HT-29 (cell line): ENCODE measurements around a stretch of chr19.

- RAMPAGE, long total RNA: no peak
Measured at GRCh38 chr19:18433068-18434126, 4.5 kb downstream of the ISYNA1 start.

DNA sequence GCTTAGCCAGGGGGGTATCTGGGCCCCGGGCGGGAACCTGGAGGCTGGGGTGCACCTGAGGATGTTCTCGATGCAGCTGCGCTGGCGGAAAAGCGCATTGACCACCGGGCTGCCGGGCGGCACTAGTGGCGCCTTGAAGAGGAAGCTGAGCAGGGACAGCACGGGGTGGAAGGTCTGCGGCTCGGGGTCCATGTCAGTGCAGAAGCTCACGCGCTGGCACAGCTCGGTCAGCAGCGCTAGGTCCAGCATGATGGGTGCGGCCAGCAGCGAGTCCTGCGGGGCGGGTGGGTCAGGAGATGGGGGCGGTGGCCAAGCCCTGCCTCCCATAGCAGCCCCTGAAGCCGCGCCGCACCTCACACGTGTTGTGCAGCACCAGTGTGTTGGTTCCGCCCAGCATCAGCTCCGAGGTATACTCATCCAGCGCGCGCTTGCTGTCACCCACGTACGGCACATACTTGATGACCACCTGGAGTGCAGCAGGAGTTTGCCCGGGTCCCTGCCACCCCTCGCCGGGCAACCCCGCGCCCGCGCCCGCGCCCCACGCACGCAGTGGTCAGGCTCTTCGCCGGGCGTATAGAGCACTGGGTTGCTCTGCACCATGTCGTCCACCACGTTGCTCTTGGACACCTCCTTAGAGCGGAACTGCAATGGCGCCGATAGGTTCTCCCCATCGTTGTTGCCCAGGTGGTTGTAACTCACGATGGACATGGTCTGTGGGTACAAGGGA is 2.6 kb downstream of the ISYNA1 start:
- RAMPAGE, long total RNA: no peak

DNA sequence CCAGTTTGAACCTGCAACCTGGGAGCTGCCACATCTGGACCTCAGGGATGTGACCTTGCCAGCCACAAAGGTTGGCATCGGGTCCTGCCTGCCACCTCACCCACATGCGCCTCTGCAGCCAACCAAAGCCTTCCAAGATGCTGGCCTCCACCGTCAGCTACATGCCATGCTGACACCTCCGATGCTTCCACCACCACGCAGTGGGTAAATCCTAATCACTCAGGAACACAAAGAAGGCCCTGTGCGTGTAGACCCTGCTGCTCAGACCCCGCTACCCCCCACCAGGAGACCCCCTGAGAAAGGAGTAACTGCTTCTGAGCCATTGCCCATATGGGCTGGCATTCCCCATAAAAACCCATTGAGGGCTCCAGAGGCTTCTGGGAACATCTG is 35.0 kb downstream of the ELL start:
- RAMPAGE, long total RNA: no peak

DNA sequence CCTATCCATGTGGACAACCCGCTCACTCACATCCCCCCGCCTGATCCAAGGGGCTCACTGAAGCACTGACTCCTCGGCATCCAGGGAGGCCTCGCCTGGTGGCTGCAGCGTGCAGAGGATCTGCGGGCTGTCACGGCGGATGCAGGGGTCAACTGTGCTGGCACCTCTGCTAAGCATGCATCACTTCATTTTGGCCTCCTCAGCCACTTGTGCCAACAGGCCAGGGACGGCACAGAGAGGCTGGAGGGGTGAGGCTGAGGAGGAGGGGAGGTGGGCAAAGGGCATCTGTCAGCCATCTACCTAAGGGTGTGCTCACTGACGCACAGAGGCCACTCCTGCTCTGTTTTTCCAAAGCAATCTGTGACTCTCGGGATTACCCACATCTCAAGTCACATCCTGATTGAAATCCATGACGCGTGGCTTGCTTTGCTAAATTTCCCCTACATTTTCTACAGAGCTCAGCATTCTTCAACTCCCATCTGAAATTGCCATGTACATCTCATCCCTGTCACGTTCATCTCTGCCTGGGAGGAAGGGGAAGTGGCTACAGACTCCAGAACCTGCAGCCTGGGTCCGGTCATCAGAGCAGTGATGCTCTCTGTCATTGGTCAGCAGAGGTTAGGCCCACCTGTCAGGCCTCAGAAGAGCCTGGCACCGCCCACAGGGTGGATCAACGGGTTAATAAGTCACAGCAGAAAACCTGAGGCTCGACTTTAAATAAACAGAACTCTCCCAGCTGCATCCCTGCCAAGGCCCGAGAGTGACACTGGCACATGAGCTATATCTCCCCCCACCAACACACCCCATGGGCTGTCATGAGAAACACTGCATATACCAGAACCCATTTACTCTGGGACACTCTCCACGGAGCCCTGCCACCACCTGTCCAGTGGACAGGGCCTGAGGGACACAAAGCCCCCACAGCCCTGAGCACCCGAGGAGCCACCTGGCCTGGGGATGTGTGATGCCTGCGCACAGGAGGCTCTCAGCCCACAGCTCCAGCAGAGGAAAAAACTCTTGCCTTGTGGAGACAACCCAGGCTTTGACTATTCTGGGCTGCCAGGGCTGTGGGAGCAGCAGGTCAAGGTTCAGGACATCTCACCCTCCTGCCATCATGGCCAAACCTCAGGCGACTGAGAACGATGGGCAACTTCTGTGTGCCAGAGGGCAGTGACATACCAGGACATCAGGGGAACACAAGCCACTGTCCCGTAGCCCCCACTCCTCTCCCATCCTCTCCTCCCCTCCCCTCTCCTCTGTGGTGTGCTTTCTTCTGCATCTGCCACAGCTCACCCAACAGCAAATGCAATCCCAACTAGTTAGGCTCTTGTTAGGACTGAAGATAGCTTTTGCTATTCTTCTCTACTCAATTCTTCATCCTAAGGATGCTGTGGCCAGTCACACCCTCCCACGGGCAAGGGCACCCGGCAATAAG is 17.4 kb downstream of the ELL start:
- RAMPAGE, long total RNA: no peak

DNA sequence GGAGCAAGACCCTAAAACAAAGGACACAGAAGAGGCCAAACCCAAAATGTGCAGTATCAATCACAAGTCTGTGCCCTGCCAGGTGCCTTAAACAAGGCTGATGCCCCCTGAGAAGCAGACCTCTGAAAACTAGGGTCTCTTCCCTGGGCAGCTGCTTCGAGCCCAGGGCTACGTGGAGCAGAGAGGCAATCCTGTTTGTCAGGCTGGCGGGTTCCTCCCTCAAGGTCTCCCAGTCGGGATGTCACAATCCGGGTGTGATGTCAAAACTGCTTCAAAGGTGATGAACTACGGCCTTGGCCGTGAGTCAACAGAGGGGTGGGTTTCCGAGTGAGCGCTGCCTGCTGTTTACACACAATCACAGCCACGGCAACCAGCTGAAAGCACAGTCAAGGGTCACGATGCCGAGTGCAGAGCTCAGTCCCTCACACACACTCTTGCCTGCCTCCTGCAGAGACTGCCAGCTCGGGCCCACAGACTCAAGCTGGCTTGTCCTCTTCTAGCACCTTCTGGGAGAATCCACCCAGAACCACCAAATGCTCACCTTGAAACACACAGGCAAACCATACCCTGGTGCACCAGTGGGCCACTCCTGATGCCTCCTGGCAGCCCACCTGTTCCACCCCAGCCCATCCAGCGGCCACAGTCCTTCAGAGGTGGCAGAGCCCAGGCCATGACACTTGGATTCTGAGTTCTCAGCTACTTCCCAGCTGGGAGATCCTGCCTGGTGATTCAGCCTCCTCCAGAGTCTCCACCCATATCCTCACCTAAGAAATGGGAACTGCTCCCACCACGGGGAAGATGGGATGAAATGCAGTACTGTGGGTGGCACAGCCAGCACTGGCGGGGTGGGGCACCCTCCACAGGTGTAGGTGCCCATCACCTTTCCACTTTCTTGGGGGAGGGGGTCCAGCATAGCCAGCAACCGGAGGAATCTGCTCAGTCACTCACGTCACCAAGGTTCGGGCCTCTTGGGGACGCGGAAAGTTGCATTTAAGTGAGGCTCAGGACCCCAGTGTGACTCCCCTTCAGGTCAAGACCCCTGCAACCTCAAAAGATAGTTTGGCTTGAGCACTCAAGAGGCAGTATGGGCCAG is 6.8 kb downstream of the ELL start:
- RAMPAGE, long total RNA: no peak

- RAMPAGE, long total RNA: no peak
Measured at GRCh38 chr19:18541434-18542189, 1.8 kb downstream of the FKBP8 start.

GRCh38 chr19:18542359-18542662 is 1.1 kb downstream of the FKBP8 start:
- RAMPAGE, long total RNA: no peak

- RAMPAGE, long total RNA: no peak
Measured at GRCh38 chr19:18576538-18577471, 5.1 kb downstream of the UBA52 start.

DNA sequence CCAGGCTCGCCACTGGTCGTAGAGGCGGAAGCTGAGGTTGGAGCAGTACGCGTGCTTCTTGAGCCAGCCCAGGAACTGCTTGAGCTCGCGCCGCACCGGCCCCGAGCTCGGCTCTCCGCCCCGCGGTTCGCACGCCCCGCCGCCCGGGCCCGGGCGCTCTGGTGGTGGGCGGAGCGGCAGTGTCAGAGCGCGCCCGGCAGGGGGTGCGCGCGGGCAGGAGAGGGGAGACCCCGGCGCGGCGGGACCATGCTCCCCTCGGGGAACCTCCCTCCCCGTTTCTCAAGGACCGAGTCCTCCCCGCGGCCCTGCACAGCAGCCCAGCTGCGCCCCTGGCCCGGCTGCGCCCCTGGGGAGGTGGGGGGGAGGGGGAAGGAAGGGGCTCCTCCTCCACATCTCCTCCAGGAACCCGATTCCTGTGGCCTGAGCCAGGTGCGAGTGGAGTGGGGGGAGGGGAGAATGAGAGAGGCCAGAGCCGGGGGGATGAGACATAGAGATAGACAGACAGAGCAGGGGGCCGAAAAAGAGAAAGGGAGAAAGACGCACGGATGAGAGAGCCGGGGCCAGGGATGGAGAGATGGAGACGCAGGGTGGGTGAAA is 5.8 kb downstream of the REX1BD start:
- RAMPAGE, long total RNA: no peak

DNA sequence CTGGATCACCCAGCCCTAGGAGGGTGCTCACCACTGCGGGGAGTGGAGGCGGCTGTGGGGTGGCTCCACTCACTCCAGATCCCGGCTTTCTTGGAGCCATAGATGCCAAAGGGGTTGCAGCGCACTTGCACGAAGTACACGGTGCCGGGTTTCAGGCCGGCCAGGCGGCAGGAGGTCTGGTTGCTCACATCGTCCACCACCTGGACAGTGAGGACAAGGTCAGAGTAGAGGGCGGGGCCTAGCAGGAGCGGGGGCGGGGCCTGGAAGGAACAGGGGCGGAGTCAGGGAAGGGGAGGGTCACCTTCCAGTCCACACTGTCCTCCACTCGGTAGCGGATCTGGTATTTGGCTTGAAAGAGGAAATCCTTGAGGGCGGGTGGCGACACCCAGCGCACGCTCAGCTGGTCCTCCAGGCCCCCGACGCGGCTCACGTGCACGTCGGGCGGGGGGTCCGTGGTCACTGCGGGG is 8.0 kb downstream of the REX1BD start:
- RAMPAGE, long total RNA: no peak

GRCh38 chr19:18629446-18630176 is 7.2 kb upstream of the KLHL26 start:
- RAMPAGE, long total RNA: no peak

DNA sequence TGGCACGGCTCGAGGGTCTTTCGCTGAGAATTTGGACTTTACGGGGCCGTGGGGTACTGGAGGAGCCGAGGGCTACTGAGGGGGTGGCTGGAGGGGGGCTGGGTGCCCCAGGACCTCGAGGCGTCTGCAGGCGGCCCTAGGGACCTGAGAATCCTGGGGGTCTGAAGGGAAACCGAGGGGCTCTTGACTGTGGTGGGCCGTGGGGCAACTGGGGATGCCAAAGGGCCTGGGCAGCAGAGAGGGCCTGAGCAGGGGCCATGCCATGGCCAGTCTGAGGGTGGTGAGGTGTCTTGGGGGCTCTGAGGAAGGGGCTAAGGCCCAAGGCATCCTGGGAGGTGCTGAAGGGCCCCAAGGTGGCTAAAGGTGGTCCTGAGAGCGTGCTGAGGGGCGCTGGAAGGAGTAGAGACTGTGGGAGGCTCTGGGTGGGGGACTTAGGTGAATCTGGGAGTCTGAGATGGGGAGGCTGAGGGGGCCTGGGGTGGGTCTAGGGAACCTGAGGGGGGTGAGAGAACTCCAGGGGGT is 465 bp downstream of the KLHL26 start:
- RAMPAGE, long total RNA: no peak

- RAMPAGE, long total RNA: no peak
Measured at GRCh38 chr19:18700204-18701724, 17.3 kb downstream of the CRTC1 start.

DNA sequence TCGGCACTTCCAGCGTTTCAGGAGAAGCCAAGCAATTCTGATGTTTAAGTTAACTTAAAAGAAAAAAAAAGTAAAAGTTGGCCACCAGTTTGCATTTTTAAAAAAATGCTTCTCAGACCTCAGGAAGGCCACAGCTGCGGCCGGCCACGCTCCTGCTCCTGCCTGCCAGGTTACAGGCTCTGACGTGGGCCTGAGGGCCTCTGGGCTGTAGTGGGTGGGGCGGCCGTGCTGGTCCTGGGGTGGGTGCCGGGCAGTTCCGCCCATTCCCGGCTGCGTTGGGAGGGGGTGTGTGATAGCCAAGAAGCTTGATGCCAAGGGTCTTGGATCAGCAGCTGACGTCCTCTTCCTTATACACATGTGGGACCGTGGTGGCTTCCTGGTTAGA is 28.0 kb downstream of the CRTC1 start:
- RAMPAGE, long total RNA: no peak

GRCh38 chr19:18743213-18743612 is 47.9 kb downstream of the COMP start:
- RAMPAGE, long total RNA: no peak

DNA sequence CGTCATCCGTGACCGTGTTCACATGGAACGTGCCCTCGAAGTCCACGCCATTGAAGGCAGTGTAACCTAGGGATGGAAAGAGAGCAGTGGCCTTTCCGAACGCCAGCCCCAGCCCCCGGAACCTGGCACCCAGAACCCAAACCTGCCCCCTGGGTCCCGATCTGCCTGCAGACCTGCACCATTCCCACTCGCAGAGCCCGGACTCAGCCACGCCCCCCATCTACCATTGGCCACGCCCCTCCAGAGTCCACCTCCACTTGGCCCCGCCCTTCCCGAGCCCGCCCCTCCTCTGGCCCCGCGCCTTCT is 6.1 kb downstream of the COMP start:
- RAMPAGE, long total RNA: no peak

- RAMPAGE, long total RNA: no peak
Measured at GRCh38 chr19:18869990-18870691, 25.8 kb downstream of the CERS1 start.

- RAMPAGE, long total RNA: no peak
Measured at GRCh38 chr19:18894520-18895812, 992 bp downstream of the CERS1 start.

- RAMPAGE, long total RNA: no peak
Measured at GRCh38 chr19:18924133-18925242, 5.0 kb downstream of the DDX49 start.

GRCh38 chr19:18928967-18929775 is 9.7 kb downstream of the DDX49 start:
- RAMPAGE, long total RNA: no peak